Endodermal cell (in vitro differentiated cells): ENCODE data around the genes NDUFA4L2 and B4GALNT1.

- PRO-cap, result no peak
These were observed 4.2 kb upstream of the NXPH4 start for GRCh38 chr12:57212313-57212791.

DNA sequence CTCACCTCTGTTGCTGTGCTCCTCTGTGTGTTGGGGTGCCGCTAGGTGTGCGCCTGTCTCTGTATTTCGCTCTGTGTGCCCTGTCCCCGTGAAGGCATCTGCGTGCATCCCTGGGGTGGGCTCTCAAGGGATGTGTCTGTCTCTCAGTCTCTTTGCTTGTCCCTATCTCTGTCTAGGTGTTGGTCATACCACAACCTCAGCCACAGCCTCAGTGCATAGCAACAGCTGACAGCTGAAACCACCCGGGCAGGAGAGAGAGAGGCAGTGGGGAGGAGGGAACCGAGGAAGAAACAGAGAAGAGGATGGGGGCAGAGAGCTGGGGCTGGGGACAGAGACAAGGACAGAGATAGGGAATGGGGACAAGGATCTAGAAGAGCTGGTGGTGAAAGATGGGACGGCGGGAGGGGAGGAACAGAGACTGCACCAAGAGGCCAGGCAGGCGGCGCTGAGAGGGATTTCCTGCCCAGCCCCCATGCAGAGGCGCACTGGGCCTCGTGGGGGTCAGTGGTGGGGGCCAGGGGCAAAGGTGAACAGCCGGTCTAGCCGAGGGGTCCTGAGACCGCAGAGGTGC is 850 bp upstream of the NXPH4 start:
- PRO-cap, result no peak

- PRO-cap, result no peak
These were observed 2.9 kb downstream of the SHMT2 start for GRCh38 chr12:57232317-57232954.

DNA sequence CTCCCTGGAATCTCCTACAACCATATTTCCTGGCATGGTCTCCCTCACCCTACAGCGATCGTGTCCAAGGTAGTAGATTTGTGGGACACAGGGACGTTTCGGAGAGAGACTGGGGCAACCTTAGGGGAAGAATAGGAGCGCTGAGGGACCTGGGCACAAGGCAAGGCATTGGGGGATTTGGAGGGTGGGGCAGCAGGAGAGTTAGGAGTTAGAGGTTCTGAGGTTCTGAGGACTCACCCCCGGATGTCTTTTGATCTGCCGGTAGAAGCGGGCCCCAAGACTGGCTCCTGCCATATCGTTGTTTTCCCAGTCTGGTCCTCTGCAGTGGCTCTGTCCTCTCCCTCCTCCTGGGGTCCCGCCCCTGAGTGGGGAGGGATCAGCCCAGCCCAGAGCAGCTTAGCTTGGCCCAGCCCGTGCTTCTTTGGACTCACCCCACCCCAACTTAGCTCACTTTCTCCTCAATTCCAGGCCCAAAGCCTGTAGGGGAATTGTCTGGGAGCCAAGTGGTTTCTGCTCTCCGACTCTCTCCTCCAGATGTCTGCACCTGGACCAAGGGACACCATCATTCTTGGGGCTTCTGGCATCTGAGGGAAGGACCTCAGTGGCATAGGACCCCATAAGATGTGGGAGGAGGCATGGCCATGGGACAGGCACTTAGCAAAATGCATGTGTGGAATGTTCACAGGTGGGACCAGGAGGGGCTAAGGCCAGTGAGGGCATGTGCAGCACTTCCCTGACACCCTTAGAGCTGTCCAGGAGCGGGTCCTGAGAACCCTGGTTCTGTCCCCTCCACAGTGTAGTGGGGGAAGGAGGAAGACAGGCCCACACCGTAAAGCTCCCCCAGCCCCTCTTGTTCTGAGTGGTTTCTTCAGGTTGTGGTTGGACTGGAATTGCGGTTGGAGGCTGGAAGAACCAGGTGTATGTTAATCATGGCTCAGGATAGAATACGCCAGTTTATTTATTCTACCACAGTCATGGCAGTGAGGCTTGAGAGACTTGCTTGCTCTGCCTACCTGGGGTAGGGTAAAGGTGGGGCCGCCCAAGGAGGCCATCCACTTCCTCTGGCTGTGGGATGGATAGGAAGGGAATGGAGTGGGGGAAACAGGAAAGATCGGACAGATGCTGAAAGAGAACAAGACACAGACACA is at the start of gene NDUFA4L2:
TSS of gene NDUFA4L2 (minus strand) at position 313 of the 1,148 bp plus-strand sequence.
- PRO-cap, result no peak

DNA sequence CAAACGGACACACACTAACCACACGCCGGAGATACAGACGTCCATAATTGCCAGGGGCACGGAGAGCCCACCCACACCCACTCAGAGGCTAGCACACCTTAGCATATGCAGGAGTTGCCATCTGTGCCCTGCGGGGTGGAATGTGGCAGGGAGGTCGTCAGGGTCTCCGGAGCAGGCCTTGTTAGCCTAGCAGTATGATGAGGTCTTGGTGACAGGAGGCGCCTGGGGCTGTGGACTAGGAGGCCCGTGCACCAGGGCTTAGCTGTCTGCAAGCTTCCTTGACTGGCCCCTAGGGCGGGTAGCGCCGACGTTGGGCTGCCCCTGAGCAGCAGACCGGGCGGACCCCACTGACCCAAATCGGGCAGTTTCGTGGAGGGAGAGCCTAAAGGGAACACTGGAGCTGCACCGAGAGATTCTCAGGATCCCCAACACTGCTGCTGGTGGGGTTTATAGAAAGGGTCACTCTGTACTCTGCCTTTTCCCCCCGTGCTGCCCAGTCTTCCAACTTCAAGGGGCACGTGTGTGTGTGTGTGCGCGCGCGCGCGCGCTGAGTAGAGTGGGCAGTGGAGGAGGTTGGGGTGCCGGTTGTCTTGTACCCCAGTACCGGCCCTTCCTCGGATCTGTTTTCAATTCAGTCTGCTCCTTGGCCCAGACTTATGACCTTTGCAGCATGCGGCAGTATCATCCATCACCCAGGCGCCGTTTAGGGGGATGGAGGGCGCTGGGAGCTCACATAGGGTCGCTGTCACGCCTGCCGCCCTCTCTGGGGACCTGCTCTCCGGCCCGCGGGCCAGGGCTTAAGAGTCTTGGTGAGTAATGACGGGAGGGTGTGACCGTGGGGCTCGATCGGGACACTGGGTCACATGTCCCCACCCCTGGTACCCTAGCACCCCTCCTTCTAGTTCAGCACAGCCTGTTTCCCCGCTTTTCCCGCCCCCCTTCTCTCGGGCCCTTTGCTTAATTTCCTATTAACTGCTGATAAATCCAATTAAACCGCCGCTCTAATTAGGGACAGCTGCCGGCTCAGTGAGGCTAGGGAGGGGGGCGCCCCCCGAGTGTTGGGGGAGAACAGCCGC is 4.4 kb upstream of the NDUFA4L2 start:
- PRO-cap, result no peak

- PRO-cap, result no peak
These were observed 5.2 kb upstream of the STAC3 start for GRCh38 chr12:57255800-57256961.

GRCh38 chr12:57259209-57260092 is 8.5 kb upstream of the STAC3 start:
- PRO-cap, result no peak

DNA sequence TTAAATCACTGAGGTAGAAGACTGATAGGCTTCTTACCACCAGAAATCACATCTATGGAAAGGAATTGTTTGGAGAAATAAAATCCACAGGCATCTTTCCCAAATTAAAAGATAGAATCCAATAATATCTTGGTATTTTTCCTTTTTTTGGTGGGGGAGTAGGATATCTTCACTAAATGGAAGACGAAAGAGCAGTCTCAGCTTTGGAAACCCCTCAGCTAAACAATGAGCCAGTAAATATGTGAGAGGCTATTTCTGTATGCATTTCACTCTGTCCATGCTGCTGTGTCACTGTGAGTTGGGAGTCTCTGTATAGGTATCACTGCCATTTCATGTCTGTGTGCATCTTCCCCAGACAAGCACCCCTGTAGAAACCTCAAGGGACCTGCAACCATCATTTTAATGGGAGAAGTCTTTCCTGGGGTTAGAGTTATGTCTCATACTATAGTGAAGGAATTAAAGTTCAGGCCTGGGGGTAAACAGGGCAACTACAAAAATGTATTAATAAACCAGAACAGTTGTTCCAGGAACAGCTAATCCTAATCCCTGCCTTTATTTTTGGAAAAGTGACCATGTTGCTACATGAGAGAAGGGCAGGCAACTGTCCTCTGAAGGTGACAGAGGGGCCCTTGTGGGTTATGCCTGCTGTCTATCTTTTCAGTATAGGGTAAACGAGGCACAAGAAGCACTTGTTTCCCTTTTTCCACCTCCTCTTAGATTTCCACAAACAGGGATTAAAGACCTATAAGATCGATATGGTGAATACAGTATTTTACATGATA is 11.3 kb upstream of the STAC3 start:
- PRO-cap, result no peak

GRCh38 chr12:57283673-57284100 is 32.7 kb upstream of the STAC3 start:
- PRO-cap, result no peak

- PRO-cap, result no peak
These were observed 12.7 kb downstream of the R3HDM2 start for GRCh38 chr12:57417881-57418872.

GRCh38 chr12:57454283-57454836 is 747 bp upstream of the INHBE start:
- PRO-cap, result no peak

DNA sequence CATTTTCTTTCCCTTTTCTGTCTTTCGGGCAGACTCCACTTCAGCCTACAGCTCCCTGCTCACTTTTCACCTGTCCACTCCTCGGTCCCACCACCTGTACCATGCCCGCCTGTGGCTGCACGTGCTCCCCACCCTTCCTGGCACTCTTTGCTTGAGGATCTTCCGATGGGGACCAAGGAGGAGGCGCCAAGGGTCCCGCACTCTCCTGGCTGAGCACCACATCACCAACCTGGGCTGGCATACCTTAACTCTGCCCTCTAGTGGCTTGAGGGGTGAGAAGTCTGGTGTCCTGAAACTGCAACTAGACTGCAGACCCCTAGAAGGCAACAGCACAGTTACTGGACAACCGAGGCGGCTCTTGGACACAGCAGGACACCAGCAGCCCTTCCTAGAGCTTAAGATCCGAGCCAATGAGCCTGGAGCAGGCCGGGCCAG is 972 bp downstream of the INHBE start:
- PRO-cap, result no peak

DNA sequence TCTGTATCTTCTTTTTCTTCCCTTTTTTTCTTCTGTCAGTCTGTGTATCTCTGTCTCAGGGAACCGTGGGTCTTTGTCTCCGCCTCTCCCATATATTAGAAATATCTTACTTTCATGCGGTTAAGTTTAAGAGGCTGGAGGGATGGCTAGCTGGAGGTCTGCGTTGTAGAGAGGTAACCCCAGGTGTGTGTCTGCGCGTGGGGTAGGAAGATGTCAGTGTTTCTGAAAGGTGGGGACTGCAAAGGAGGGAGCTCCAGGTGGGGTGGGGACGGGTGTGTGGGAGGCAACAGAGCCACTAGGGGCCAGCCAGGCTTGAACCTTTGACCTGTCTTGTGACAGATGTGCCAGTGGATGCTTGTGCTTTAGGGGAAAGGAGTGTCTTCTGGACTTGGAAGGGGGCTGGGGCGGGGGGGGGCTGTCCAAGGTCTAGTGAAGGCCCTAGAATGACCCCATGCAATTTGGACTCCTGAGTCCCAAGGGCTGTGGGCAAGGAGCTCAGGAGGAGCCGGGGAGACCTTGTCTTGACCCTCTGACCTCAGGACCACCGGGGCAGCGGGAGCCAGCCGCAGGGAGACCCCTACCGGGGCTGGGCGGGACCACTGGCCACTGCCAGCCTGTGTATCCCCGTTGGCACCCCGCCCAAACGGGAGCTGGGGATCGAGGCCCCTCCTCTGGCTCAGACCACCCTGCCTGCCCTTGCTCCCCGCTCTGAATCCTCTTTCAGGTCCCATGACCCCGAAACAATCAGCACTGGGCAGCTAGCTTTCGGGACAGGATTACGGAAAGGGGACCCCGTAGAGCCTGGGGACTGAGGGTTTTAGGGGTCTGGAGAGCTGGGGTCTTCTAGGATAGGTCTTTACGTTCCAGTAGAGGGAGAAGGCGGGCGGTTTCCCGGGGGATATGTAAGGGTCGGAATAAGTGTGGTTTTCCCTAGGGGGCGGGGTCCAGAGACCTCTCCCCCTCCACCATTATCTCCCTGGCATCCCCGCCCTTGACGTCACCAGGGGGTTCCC is 1.1 kb downstream of the GLI1 start:
- PRO-cap, result bidirectional peak, plus-strand start at position 679 of the sequence, minus-strand start at position 531 of the sequence

DNA sequence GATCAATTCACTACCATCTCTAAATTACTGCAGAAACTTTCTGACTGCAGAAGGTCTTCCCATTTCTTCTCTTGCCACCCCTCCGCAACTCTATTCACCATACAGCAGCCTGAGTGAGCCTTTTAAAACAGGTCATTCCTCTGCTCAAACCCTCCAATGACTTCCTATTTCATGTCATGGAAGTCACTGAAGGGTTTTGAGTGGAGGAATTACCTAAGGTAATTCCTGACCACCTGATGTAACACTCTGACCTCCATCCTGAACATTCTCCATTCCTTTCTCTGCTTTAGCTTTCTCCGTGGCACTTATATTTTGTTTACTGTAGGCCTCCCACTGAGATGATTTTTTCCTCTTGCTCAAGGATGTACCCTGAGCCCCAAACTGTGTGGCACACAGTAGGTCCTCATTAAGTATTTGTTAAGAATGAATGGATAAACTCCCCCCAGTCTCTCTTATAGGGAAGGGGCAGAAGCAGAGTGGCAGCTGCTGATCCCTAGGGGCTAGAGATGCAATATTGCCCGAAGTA is 1.2 kb downstream of the DDIT3 start:
- PRO-cap, result no peak

DNA sequence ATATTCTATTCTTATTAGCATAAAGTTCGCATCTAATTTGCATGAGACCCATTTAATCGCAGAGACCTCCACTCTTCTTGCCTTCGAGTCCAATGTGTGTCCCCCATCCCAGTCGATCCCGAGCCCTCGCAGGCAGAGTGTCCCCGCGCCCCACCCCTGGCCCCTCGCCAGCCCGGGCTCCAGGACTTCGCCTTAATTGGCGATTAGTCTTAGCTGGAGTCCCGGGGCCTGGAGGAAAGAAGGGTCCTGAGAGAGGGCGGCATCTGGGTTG is 552 bp upstream of the ARHGEF25 start:
- PRO-cap, result no peak

GRCh38 chr12:57632859-57633551 is at the start of gene B4GALNT1:
Gene B4GALNT1 (minus strand): TSS chr12:57633201.
- PRO-cap, result unidirectional peak, minus-strand start at chr12:57633171

DNA sequence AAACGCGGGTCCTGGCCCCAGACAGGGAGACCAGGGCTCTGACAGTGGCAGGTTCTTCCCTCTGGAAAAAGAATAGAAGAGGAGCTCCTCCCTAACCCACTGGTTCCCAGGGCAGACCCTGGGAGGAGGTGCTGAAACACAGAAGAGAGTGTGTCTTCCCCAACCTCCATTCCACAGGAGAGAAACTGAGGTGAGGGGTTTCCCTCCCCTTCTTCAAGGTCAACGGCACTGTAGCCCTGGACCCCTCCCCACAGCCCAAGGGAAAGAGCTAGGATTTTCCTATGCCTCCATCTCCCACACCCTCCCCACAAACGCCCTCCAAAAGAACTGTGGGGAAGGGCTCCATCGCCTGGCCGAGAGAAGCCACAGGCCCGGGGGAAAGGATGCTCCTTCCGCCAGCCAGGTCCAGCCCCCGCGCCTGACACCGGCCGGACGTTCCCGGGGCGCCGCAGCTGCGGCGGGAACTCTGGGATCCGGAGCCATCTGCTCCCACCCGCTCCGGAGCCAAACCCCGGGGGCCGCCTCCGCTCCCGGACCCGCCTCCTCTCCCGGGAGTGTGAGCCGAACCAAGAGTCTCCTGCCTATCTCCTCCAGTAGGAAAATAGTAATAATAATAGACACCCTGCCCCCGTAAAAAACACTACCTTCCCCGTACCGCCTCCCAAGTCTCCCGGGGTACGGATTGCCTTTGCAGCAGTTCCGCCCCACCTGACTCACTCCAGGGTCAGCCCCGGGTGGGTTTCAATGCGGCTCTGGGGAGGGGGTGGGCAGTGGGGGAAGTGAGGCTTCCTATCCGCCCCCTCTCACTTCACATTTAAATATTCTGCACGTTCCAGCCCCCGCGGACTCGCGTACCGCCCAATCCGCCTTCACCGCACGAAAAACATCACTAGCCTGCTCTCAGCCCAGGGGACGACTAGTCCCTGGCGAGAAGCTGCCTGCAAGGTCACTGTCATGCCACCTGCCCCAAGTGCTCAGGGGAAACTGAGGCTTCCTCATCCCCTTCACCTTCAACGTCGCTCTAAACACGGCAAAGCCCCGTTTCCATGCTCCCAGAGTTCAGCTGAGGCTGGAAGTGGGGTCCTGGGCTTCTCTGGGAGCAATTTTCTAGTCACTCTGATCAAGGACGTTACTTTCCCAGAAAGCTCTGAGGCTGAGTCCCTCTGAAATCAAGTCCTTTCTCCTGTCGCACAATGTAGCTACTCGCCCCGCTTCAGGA is 2.4 kb downstream of the AGAP2 start:
- PRO-cap, result no peak

GRCh38 chr12:57765001-57765868 is 1.6 kb downstream of the CYP27B1 start:
- PRO-cap, result no peak

DNA sequence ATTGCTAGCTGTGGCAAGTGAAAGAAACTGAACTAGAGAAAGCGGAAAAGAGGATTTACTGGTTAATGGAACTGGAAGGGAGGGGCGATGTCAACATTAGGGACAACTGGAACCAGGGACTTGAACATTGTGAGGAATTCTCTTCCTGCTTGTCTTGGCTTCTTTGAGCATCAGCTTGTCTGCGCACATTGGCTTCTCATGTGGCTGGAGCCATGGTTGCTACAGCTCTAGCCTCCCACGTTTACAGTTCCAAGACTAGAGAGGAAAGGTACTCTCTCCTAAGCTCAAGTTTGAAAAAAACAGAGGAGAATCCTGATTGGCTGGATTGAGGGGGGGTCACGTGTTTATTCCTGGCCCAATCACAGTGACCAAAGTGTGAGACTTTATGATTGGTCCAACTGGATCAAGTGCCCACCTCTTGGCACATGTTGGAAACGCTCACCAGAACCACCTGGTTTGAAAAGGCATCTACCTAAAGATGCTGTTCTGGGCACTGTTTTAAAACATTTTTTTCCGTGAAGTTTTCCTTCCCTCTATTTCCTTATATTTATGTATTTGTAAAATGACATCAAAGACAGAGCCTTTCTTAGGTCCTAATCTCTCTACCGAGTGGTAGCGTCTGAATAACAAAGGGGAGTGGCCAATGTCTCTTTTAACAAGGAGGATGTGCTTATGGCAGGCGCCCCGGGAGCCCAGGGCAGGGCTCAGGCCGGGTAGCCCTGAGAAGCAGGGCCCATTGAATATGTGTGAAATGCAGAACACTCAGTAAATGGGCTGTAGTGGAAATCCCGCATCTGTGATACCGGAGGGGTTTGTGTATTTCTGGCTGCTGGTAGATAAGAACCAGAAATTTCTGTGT is 146.1 kb downstream of the ATP23 start:
- PRO-cap, result no peak

GRCh38 chr12:58425267-58425933 is 484.0 kb downstream of the ATP23 start:
- PRO-cap, result no peak